Peyer's patch (tissue), 4 donors: ENCODE results near the genes B3GAT2, COL12A1 and TMEM30A.

- PRO-cap = no peak
- RAMPAGE, long total RNA, 4 experiments = no peak in any of the 4 experiments
These were observed 1.3 kb downstream of the LMBRD1 start for GRCh38 chr6:69795394-69796012.

- PRO-cap = no peak
- RAMPAGE, long total RNA, 4 experiments = no peak in any of the 4 experiments
These were observed 1.5 kb downstream of the SMAP1 start for GRCh38 chr6:70669160-70669614.

- PRO-cap = no peak
- RAMPAGE, long total RNA, 4 experiments = no peak in any of the 4 experiments
These were observed at the start of gene B3GAT2 for GRCh38 chr6:70956952-70957431. Gene B3GAT2, minus strand, starts transcription at chr6:70957060.

GRCh38 chr6:71359246-71359909, 70.8 kb downstream of the OGFRL1 start:
- PRO-cap = no peak
- RAMPAGE, long total RNA, 4 experiments = no peak in any of the 4 experiments

- PRO-cap = no peak
- RAMPAGE, long total RNA, 4 experiments = no peak in any of the 4 experiments
These were observed 180.6 kb downstream of the OGFRL1 start for GRCh38 chr6:71469037-71469800.

- PRO-cap = no peak
- RAMPAGE, long total RNA, 4 experiments = no peak in any of the 4 experiments
These were observed 192.0 kb downstream of the OGFRL1 start for GRCh38 chr6:71480440-71481107.

GRCh38 chr6:72051242-72051441, 164.8 kb downstream of the RIMS1 start:
- PRO-cap = no peak
- RAMPAGE, long total RNA, 4 experiments = no peak in any of the 4 experiments

DNA sequence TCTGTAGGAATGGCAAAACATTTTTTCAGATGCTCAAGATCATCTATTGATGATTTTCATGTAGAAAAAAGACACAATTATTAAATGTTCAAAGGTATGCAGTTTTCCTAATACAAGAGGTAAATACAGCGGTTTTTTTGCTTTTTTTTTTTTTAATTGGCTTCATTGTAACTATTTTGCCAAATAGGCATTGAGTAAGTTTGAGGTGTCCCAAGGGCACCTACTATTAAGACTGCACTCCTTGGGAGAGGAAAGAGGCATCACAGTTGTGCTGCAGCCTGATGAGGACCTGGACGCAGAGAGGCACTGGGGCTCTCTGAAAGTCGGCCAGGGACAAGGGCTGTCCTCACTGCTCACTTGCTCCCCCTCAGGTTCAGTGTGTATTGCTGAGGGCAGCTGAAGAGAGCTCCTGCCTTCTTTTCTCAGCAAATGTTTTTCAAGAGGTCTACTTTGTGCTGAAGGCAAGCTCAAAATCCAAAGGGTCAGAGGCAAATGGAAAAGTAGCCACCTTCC, 331.7 kb downstream of the RIMS1 start:
- PRO-cap = no peak
- RAMPAGE, long total RNA, 4 experiments = no peak in any of the 4 experiments

DNA sequence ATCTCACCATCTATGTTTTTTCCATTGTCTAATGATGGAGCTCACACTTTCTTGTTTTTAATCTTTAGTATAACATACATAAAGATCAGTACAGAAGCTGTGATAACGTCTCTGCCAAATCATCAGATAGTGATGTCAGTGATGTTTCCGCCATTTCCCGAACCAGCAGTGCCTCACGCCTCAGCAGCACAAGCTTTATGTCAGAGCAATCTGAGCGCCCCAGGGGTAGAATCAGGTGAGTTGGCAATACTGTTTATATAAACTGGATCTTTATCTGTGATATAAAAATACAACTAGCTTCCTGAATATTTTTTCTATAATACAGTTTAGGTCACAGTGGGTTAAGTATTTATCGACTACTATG, 308.4 kb upstream of the KCNQ5 start:
- PRO-cap = no peak
- RAMPAGE, long total RNA, 4 experiments = no peak in any of the 4 experiments

DNA sequence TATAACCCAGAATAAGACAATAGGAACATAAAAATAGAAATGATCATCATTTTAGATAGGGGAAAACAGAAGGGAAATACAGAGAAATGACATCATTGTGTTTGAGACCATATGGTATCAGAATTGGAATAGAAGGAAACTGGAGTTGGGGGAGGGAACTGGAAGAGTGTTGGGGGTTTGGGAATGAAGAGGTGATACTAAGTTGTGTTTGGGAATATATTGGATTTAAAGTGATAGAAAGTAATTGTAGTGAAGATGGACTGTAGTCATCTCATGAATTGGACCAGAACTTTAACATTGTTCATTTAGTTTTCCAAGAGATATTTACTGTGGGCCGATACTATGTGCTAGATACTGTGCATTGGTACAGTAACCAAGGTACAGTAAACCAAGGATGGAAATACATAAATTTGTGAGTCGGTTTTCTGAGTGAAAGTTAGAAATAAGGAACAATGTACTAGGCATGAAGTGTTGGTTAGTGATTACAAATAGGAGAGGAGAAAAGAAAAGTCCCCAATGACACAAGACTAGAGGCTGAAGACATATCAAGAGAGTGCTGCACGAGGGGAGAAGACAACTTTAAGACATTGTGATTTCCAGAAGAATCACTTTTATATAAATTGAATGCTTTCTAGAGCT, 32.3 kb downstream of the KCNQ5 start:
- PRO-cap = no peak
- RAMPAGE, long total RNA, 4 experiments = no peak in any of the 4 experiments

DNA sequence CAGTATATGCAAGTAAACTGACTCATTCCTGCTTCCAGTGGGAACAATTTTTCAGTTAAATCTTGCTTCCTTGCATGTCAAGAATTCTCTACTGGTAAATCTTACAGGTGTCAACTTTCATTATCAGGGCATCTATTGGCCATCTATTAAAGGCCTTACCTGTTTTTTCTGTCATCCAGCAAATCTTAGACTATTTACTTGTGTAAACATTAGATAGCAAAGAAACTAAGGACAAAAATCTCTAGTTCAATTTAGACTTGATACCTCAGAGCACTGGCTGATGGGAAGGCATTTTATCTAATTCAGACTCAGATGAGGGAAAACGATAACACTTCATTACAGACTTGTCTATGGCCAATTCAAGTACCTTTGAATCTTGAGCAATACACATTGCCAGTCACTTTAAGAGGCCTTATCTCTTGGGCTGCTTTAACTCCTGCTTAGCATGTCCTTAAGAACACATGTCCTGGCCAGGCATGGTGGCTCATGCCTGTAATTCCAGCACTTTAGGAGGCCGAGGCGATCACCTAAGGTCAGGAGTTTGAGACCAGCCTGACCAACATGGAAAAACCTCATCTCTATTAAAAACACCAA, 4.9 kb downstream of the EEF1A1 start:
- PRO-cap = no peak
- RAMPAGE, long total RNA, 4 experiments = no peak in any of the 4 experiments

GRCh38 chr6:73517703-73518138, 3.1 kb downstream of the EEF1A1 start:
- PRO-cap = no peak
- RAMPAGE, long total RNA, 4 experiments = start-site peak on the minus strand in 2 of 4 experiments, at chr6:73518037-73518120 at its widest, 197 to 1,278 reads per replicate

GRCh38 chr6:73644067-73644826, 9.5 kb downstream of the SLC17A5 start:
- PRO-cap = no peak
- RAMPAGE, long total RNA, 4 experiments = start-site peak on the minus strand in 1 of 4 experiments, at chr6:73644415-73644529 at its widest, 21 reads per replicate

DNA sequence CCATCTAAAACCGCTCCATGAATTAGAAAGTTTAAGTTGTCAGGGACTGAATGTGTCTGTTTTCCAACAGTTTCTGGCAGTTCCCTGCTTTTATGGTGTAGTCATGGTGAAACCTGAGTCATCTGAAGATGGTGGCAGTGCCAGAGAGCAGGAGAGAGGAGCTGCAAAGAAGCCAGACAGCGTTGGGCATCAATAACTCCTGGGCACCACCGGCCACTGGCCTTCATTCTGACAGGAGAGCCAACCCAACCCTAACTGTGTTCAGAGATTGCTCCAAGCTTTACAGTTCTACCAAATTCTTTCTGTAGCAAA, 902 bp upstream of the CD109 start:
- PRO-cap = no peak
- RAMPAGE, long total RNA, 4 experiments = no peak in any of the 4 experiments

DNA sequence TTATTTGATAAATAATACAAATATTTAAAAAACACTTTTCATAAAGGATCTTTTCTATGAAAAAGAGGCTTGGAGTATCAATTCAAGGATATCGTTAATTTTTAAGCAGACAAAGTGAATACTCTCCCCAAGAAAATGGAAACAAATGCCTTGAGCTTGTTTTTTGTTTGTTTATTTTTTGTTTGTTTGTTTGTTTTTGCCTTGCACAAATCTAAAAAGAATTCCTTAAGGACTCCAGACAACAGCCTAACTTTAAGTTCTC, 153.8 kb downstream of the COL12A1 start:
- PRO-cap = unidirectional peak, minus-strand start at position 137 of the sequence
- RAMPAGE, long total RNA, 4 experiments = no peak in any of the 4 experiments

GRCh38 chr6:75201807-75202067, 4.1 kb downstream of the COL12A1 start:
- PRO-cap = no peak
- RAMPAGE, long total RNA, 4 experiments = no peak in any of the 4 experiments

DNA sequence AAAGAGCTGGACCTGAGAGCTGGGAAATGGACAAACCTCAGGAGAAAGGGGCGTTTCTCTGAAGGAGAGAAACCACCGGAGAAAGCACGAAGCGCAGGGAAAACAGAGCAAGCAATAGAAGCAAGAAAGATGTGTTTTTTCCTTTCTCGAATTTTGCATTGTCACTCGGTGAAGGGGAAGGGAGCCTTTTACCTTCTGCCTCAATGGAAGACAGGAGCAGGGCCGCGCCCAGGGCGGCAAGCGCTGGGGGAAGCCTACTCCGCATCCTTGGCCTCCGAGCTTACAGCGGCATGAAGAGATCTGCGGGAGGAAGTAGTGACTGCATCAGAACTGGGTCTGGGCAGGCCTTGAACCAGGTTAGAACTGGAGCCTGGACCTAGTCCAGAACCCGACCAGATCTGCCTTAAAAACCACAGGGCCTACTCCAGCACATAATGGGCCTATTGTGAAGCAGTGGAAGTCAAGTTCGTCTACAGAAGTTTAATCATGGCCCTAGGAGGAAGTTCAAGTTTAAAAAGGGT, 3.3 kb downstream of the COL12A1 start:
- PRO-cap = no peak
- RAMPAGE, long total RNA, 4 experiments = no peak in any of the 4 experiments

DNA sequence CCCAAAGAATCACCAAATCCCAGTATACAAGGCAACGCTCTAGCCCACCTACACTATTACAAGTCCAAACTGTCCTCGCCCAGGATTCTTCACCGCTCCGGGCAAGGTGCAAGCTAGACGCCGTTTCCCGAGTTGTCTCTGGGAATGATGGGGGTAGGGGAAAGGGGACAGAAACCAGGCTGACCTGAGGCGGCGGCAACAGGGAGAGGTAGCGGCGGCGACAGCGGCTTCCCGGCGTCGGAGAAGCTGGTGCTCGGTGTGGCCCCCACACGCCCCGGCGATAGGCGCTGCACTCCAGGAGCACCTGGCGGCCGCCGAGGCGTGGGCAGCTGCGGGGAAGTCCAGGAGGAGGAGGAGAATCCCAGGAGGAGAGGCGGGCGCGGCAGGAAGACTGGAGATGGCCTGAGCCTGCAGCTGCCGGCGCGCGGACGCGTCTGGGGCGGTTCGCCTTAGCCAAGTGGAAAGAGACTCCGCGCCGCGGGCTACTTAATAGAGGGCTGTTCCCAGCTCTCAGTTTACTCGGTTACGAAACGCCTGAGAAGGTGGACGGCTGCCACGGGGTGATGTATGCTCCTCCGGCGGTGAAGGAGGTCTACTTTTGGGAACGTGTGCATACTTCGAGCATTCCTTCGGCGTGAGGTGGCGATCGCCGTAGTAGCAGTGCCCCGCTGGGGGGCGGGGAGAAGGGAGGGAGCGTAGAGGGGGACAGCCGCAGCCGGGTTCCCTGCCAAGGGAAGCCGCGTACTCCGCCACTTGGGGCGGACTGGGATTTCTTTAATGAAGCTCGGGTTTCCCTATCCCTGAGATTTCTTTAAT, at the start of gene COL12A1:
TSS of gene COL12A1 (minus strand) at position 461 of the 816 bp plus-strand sequence.
- PRO-cap = bidirectional peak, plus-strand start at position 681 of the sequence, minus-strand start at position 459 of the sequence
- RAMPAGE, long total RNA, 4 experiments = start-site peak on the minus strand in 4 of 4 experiments, centred at positions 340 to 486 of the sequence, 5 to 117 reads per replicate

GRCh38 chr6:75284045-75285171, at the start of gene TMEM30A:
Gene TMEM30A, minus strand, starts transcription at chr6:75284792.
- PRO-cap = bidirectional peak, plus-strand start at chr6:75285014, minus-strand start at chr6:75284778
- RAMPAGE, long total RNA, 4 experiments = start-site peak on the plus strand in 2 of 4 experiments, at chr6:75285002-75285059 at its widest, 20 to 29 reads per replicate; start-site peak on the minus strand in 4 of 4 experiments, at chr6:75284702-75284788 at its widest, 25 to 475 reads per replicate

GRCh38 chr6:75306227-75306577, 21.6 kb upstream of the TMEM30A start:
- PRO-cap = no peak
- RAMPAGE, long total RNA, 4 experiments = no peak in any of the 4 experiments